ENCODE measurements around the genes DTNB, GAREM2 and FNDC4.

GRCh38 chr2:25420643-25421232 lies 79.0 kb upstream of the DNMT3A start:
- PRO-cap, result no peak
- RRBS, result no CpG with 5 or more reads among the region's 5 CpGs

DNA sequence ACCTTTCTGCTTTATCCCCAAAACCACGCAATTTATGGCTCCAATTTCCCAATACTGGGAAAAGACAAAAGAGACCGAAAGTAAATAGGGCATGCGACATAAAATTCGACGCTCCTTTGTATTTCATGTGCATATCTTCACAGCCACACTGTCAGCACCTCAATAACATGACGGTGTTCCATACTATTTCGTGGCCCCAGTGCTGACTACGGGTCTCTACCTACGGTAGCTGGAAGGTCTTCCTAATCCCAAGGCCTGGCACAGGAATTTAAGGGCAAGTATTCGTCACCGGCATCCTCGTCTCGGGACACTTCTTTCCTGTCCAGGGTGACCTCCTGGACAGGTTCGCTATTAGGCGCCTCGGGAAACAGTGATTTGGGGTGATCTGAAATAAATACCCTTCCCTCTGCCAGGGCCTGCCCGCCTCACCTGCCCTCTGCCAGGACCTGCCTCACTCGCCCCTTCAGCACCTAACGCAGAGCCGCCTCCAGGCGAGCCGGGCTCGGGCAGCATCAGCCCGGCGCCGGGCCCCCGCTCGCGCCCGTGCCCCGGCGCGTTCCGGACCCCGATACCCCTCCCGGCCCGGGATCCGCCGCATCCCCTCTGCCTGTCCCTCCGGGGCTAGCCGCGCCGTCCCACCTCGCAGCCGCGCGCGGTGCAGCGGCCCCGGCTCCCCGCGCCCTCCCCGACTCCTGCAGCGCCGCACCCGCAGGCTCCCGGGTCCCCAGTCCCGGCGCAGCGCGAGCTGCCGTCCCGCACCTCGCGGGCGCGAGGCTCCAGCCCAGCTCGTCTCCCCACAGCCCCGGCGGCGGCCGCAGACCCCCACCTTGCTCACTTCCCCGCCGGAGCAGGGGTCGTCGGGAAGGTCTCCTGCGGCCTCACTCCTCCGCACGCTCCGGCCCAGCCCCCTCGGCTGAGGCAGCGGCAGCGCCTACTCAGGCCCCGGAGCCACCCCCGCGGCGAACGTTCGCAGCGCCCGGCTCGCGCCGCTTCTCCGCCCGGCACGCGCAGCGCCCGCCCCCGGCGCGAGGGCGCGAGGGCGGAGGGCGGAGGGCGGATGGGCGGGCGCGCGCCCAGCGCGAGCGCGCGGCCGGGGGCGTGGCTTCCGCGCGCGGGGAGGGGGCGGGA lies at the start of gene DTNB:
DTNB (minus strand) TSS at position 1,018 of the 1,128 bp plus-strand sequence.
- PRO-cap, result unidirectional peak, plus-strand start at position 478 of the sequence; bidirectional peak, plus-strand start outside the sequence, minus-strand start at position 965 of the sequence
- RRBS, result 2% methylated on average over 68 of the region's 124 CpGs

DNA sequence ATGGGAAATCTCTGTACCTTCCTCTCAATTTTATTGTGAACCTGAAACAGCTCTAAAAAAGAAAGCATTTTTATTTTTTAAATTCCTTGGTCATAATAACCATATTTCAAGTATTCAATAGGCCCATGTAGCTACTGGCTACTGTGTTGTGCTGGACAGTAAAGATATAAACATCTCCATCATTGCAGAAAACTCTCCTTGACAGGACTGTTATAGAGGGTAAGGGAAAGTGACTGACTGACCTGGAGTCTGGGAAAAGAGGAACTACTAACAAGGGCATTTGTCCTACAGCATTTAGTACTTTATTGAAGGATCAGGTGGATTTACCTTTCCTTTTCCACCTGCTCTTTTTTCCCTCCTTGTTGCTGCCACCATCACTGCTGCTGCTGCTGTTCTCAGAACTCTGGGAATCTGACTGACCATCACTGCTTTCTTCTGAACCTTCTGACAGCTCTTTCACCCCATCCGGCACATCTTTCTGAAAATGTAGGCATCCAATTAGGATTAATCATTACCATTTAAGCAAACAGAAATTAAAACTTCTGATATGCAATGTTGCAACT lies 79.1 kb downstream of the ASXL2 start:
- PRO-cap, result no peak
- RRBS, result no CpG with 5 or more reads among the region's 1 CpG

DNA sequence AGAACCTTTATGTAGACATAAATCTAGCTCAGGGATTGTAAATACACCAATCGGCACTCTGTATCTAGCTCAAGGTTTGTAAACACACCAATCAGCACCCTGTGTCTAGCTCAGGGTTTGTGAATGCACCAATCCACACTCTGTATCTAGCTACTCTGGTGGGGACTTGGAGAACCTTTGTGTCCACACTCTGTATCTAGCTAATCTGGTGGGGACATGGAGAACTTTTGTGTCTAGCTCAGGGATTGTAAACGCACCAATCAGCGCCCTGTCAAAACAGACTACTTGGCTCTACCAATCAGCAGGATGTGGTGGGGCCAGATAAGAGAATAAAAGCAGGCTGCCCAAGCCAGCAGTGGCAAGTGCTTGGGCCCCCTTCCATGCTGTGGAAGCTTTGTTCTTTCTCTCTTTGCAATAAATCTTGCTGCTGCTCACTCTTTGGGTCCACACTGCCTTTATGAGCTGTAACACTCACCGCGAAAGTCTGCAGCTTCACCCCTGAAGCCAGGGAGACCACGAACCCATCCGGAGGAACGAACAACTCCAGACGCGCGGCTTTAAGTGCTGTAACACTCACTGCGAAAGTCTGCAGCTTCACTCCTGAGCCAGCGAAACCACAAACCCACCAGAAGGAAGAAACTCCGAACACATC lies 37.9 kb upstream of the ASXL2 start:
- PRO-cap, result no peak
- RRBS, result no CpG with 5 or more reads among the region's 14 CpGs

GRCh38 chr2:26017984-26018625 lies 15.8 kb upstream of the RAB10 start:
- PRO-cap, result no peak
- RRBS, result no CpG with 5 or more reads among the region's 4 CpGs

DNA sequence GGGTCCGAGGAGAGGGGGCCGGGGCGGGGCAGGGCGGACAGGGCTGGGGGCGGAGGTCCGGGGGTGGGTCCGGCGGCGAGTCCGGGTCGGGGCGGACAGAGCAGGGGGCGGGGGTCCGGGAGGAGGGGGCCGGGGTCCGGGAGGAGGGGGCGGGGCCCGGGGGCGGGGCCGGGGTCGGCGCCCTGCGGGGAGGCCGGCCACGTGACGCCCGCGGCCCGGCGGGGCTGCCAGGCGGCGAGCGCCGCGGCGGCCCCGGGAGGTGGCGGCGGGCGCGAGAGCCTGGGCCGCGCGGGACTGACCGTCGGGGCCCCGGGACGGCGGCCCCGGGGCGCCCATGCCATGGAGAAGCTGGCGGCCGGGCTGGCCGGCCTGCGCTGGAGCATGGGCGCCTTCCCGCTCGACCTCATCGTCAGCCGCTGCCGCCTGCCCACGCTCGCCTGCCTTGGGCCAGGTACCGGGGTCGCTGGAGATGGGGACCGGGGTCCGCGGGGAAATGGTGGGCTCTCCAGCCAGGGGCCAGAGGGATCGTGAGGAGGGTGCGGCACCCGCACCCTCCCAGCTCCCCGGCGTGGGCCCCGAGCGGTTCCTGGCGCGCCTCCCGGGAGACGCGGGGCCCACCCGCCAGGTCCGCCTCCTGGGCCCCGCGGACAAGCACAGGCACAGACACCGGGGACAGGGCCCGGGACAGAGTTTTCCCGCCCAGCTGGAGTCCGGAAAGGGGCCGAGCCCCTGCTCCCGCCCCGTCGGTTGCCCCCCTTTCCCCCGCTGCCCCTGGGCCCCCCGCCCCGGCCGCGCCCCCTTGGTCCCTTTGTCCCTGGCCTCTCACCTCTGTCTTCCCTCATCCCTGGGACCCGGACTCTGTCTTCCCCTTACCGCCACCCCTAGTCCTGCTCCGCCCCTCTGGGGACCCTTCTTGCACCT lies at the start of gene GAREM2:
GAREM2 (plus strand) TSS at position 207 of the 921 bp plus-strand sequence.
- PRO-cap, result no peak
- RRBS, result 3% methylated on average over 64 of the region's 100 CpGs

- PRO-cap, result no peak
- RRBS, result no CpG with 5 or more reads among the region's 7 CpGs
Observed at GRCh38 chr2:26185411-26185691, 12.5 kb downstream of the GAREM2 start.

DNA sequence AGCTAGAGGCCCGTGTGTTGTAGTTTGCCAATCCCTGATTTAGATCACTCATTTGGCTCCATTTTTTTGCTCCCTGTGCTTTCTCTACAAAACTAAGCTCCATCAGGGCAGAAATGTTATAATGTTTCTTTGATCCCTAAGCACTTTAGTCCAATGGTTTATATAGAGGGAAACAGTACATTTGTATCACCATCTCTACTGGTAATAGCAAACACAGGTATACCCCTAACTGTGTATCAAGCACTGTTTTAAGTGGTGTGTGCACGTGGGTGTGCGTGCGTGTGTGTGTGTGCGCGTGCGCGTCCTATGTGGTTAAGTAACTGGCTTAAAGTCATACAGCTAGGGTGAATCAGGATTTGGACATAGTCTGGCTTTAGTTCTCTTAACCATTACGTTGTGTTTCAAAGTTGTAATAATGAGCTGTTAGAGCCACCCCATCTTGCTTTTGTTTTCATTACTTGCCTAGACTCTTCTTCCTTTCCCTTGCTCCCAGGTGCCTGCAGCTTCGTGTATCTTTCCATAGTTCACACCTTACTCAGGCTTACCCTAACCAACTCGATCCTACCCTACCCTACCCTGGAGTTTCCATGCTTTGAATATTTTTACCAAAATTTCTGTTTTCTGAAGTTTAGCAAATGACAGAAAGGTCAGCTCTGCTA lies 2.1 kb downstream of the HADHB start:
- PRO-cap, result no peak
- RRBS, result no CpG with 5 or more reads among the region's 11 CpGs

GRCh38 chr2:26311245-26311607 lies 34.7 kb upstream of the SELENOI start:
- PRO-cap, result no peak
- RRBS, result no CpG with 5 or more reads among the region's 11 CpGs

GRCh38 chr2:26314468-26314887 lies 31.5 kb upstream of the SELENOI start:
- PRO-cap, result unidirectional peak, minus-strand start at chr2:26314722
- RRBS, result no CpG with 5 or more reads among the region's 9 CpGs

- PRO-cap, result no peak
- RRBS, result no CpG with 5 or more reads among the region's 16 CpGs
Observed at GRCh38 chr2:26344612-26345255, 1.2 kb upstream of the SELENOI start.

DNA sequence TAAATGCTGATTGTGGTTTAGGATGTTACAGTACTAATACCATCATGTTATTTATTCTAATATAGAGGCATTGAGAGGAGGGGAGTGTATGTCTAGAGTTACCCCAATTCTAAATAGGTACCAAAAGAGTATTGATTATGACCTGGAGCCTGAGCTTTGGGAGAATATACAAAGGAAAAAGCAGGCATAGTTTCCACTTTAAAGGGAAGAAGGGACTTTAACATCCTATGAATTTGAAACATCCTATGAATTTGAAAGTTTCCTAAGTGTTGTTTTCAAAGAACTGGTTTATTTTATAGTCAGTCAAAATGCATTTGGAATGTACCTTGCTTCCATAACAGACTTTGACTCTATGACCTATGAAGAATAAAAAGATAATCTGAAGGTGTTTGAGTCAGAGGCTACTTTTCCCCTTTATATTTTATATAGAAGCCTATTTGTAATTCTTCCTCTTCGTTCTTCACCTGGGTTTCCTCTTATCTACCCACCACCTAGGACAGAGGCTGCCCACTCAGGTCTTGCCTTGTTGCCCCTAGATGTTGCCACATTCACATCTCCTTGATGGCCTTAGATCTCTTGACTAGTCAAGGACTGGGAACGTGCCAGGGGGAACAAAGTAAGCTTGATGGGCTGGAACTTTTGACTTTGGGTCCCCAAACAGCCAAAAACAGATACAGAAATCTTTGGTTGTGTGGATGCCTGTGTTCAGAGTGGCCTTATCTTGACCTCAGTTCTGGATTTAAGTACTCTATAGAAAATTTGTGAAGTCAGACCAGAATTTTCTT lies 9.5 kb upstream of the DRC1 start:
- PRO-cap, result no peak
- RRBS, result no CpG with 5 or more reads among the region's 2 CpGs

DNA sequence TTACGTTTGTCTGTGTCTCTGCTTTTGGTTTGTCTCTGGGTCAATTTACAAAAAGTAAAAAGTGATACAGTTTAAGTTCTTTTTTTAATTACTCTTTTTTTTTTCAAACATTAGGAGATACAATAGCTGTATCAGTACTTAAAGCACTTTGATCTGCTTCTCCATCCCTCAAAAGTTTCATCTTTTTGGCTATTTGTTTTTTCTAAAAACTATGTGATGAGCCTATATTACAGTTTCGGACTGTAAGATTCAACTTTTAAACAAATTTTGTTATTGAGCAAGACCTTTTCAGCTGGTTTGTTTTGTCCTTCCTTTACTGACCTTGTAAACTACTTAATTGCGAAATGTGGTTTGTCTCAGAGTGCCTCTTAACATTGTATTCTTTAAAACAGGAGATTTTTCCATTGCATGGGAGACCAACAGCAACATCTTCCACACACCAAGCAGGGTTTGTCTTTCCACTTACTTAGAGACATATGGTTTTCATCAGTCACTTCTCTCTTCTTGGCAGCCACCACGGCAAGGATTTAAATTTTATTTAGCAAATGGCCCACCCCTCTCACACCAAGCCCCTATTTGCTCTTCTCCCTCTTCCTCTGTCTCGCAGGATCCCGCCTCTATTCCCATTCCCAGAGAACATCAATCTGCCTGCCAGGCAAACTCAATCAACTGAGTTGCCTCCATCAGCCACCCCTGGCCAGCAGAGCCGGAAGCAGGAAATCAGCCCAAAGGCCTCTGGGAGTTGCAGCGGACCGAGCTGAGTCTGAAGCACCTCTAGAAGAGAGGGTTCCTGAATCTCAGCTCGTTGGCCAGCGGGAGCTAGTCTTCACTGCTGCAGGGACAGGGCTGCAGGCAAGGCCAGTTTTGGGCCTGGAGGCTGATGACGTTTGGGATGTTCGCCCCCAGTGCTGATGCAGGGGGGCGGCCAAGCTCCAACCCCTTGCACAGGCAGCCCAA lies 11.2 kb upstream of the CIB4 start:
- PRO-cap, result bidirectional peak, plus-strand start at position 728 of the sequence, minus-strand start at position 702 of the sequence
- RRBS, result no CpG with 5 or more reads among the region's 14 CpGs

DNA sequence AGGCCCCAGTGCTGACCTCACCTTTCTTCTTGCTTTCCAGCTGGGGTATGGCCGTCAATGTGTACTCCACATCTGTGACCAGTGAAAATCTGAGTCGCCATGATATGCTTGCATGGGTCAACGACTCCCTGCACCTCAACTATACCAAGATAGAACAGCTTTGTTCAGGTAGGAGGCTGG lies 10.7 kb upstream of the TMEM214 start:
- PRO-cap, result no peak
- RRBS, result no CpG with 5 or more reads among the region's 3 CpGs

DNA sequence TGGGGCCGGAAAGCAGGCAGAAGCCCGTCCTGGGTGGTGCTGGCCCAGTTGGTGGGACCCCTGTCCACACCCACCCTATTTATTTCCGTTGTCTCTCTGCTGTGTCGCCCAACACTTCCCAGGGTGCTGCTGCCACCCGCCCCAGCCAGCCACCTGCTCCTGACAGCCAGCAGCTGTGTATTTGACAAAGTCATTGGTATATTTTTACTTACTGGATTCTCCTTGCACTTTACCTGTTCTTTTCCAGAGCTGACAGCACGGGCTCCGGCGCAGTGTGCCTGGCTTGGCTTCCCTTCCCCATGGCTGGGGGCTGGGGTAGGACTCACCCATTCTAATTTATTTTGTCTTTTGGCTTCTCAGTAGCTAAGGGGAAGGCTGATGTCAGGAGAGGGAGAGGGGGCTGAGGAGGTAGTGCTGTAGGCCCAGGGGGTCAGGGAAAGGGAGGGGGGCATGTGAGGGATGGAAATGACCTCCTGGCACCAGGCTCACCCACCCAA lies 6.2 kb upstream of the TMEM214 start:
- PRO-cap, result no peak
- RRBS, result no CpG with 5 or more reads among the region's 8 CpGs

DNA sequence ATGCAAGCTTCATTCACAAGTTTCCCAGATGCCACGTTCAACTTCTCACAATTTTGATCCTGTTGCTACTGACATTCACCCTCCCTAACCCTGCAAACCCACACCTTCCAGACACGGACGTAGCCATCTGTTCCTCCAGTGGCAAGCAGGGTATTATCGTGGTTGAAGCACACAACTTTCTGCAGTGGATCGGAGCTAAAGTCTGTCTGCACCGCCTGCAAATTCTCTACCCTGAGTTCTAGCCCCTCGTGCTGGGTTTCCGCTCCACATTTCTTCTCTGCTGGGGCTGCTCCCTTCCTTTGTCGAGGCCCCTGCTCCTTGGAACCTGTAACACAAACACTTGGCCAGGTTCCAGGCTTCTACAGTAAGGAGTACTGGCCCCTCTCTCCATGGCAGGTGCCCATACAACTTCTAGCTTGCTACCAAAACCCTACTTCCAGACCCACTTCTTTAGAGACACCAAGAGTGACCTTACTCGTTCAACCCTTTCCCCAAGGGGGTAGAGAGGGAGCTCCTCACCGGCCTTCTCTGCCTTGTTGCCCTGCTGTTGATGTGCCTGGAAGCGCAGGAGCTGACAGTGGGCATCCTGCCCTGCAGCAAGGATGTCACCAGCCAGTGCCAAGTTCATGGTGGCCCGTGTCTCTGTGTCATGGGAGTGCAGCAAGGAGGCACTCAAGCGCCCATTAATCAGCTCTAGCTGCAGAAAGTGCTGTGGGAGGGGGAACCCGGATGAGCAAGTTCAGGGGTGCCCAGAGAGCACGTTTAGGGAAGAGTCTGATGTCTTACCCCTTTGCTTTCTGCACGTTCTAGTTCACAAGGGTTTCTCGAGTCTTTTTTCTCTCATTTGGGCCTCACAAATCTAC lies 1.2 kb downstream of the PREB start:
- PRO-cap, result no peak
- RRBS, result 0% methylated on average over 2 of the region's 18 CpGs

GRCh38 chr2:27341846-27342440 lies 14.6 kb downstream of the GTF3C2 start:
- PRO-cap, result no peak
- RRBS, result no CpG with 5 or more reads among the region's 8 CpGs

DNA sequence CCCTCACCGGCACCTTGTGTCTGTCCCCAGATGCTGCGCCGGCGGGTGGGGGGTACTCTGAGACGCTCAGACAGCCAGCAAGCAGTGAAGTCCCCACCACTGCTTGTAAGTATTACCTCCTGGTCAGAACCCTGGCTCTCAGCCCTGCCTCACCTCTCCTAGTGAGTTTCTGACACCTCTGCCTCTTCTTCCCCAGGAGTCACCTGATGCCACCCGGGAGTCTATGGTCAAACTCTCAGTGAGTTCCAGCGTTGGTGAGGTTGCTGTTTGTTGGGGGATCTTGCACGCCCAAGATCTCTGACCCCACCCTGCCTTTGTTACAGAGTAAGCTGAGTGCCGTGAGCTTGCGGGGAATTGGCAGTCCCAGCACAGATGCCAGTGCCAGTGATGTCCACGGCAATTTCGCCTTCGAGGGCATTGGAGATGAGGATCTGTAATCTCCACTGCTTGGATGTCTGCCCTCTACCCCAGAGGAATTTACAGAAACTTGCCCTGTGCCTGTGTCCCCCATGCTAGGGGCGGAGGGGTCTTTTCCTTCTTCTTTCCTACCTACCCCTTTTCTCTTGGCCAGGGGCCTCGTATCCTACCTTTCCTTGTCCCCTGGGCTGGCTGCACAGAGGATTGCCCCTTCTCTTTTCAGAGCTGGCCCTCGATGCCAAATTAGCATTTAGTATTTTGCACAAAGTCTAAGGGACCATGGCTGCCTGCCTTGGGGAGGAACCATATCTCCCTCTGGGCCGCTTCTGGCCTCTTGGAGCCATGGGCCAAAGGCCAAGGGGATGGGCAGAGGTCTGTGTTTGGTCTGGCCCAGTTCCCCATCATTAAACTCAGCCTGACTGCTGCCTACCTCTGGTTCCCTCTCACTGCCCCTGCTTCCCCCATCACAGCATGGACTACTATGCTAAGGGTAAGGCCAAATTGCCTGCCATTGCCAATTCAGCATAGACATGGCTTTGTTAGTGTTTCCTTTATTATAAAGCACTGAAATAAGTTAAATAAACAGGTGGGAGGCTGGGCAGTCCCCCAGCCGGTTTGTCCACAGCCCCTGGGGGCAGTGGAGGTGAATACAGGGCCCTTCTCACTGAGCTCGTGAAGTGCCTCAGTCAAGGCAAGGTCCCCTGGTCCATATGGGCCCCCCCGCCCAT lies 3.9 kb downstream of the ZNF513 start:
- PRO-cap, result no peak
- RRBS, result no CpG with 5 or more reads among the region's 20 CpGs

GRCh38 chr2:27494656-27495558 lies at the start of gene FNDC4:
TSS of gene FNDC4 (minus strand) at chr2:27495200.
- PRO-cap, result unidirectional peak, minus-strand start at chr2:27495198
- RRBS, result 2% methylated on average over 56 of the region's 91 CpGs

- PRO-cap, result no peak
- RRBS, result no CpG with 5 or more reads among the region's 9 CpGs
Observed at GRCh38 chr2:27584093-27585012, 1.5 kb downstream of the ZNF512 start.

All from kidney (tissue), 2 donors.